WTC11 (cell line): ENCODE results near the gene ZNFX1.

GRCh38 chr20:49186425-49187119 lies 1.6 kb downstream of the STAU1 start:
- PRO-cap: no peak

DNA sequence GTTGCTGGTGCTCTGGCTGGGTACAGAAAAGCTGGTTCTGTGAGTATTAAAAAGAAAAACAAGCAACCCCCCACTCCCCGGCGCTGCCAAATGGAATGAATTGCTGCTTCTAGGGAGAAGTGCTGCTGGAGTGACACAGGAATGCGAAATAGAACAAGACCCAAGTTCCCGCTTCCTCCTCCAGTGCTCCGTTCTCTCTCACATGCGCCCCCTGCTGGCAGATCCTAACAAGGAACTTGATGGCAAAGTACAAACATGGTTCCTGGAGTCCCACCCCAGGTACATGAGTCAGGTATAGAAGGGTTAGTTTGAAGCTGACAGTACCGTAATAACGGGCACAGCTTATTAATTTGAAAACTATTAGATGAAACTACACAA lies 2.1 kb upstream of the DDX27 start:
- PRO-cap: no peak

GRCh38 chr20:49277837-49278535 lies at the start of gene ZNFX1:
TSS of gene ZNFX1 (minus strand) at chr20:49278057.
- PRO-cap: bidirectional peak, plus-strand start at chr20:49278158, minus-strand start at chr20:49278044; bidirectional peak, plus-strand start at chr20:49278661, minus-strand start at chr20:49278428

DNA sequence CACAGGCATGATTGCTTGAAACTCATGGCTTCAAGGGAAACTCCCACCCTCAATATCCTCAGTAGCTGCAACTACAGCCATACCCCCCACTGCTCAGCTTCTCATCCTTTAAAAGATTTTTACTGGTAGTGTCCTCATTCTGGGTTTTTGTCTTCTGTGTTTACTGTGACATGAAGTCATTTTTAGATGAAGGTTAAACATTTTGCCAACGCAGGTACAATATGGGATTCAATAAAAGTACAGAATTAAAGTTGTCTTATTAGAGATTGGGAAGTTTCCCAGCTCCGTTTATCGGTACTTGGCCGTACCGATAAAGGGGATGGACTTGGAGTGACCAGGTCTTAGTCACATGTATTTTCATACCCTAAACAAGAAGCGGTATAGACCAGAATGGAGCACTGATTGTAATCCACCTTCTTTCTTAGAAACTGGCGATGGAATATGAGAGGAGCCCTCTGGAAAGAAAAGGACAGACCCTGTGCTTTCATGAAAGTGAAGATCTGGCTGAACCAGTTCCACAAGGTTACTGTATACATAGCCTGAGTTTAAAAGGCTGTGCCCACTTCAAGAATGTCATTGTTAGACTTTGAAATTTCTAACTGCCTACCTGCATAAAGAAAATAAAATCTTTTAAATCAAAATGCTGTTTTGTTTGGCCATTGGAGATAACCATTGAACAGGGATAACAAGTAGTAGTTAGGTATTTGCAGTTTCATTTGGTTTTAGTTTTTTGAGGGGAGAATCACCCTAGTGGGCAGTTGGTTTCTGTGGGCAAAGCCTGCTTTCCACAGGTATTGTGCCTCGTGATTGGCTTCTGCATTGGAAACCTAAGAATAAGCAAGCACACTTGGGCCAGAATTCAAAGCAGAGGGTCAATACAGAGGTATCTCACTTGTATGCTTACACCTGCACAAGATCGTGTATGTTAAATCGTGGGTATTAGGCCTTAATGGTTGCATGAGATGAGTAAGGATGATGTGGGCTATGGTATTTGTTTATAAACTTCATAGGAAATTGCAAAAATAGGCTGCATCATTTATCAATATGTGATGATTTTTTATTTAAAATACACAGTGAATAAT lies 11.1 kb upstream of the ZNFX1 start:
- PRO-cap: no peak

- PRO-cap: no peak
Measured at GRCh38 chr20:49356494-49357084, 78.7 kb upstream of the ZNFX1 start.

- PRO-cap: no peak
Measured at GRCh38 chr20:49452195-49452642, 30.2 kb downstream of the KCNB1 start.

DNA sequence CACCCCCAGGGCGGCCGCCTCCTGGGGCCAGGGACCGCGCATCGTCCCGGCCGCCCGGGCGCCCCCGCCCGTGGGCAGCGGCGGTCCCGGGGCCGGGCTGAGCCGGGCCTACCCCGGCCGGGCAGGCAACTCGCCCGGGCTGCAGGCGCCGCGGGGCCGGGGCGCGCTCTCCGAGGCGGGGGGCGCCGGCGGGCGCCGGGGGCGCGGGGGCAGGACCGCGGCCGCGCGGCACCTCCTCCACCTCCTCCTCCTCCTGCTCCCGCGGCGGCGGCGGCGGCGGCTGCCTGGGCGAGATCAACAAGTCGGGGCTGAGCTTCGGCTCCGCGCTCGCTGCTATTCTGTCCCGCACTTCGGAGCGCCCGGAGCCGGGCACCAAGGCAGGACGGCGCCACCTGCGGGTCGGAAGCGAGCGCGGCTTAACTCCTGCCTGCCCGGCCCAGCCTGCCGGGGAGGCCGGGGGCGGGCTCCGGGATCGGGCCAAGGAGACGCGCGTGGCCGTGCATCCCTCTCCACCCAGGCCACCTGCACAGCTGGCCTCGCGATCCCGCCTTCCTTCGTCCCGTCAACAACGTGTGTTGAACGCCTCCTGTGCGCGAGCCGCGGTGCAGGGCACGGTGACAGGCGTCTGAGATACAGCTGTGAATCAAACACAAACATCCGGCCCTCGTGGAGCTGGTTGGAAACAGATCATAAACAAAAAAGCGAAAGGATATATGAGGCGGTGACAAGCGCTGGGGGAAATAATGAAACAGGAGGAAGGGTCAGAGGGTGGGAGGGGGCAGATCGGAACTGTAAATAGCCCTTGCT lies 1.7 kb upstream of the KCNB1 start:
- PRO-cap: no peak

DNA sequence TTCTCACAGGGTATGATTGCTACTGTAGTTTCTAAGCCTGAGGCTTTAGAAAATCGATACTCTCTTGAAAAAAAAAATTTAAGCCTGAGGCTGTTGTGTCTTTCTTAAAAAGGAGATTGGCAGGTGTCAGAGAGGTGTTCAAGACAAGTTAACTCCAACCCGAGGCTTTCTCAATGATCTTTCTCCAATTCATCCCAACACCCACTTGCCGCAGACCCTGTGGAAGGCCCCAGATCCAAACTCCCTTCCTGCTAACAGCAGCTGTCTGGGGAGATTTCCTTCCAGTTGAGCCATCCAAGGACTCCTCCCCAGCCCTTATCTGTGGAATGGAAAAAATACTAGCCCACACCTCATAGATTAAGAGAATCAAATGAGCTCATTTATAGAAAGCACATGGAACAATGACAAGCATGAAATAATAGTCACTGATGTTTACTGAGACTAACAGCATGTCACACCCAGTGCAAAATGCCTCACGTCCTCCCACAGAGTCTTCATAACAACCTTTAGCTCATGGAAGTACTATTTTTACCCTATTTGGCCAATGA lies 23.2 kb upstream of the PTGIS start:
- PRO-cap: no peak

GRCh38 chr20:49704953-49705898 lies 8.5 kb downstream of the B4GALT5 start:
- PRO-cap: no peak

GRCh38 chr20:49712506-49712851 lies 1.2 kb downstream of the B4GALT5 start:
- PRO-cap: no peak

GRCh38 chr20:49713062-49713816 lies 439 bp downstream of the B4GALT5 start:
- PRO-cap: bidirectional peak, plus-strand start at chr20:49713098, minus-strand start at chr20:49712963; bidirectional peak, plus-strand start at chr20:49713229, minus-strand start at chr20:49713254

DNA sequence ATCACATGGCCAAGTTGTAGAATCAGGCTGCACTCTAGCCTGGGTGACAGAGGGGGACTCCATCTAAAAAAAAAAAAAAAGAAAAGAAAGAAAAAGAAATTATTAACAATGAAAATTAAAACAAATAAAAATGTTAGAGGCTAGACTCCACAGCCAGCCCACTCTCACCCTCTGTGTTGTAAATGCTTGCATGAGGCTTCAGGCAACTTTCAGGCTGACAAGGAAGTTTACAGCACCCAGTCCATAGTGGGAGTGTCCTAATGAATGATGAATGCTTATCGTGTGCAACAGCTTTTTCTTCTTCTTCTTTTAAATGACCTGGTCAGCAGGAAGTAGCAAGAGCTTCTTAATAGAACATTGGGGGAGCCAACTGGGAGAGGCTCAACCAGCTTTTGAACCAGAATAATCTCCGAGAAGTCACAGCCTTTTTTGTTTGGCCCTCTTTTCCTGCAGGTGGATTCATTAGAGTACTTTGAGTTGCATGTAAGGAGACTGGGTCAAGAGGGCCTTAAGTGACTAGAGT lies 47.5 kb upstream of the SLC9A8 start:
- PRO-cap: no peak

GRCh38 chr20:49785614-49786246 lies 26.9 kb upstream of the SLC9A8 start:
- PRO-cap: no peak

GRCh38 chr20:49923485-49924004 lies 8.2 kb upstream of the SPATA2 start:
- PRO-cap: no peak

GRCh38 chr20:49978801-49979677 lies 3.7 kb upstream of the SNAI1 start:
- PRO-cap: unidirectional peak, minus-strand start at chr20:49979404; unidirectional peak, minus-strand start at chr20:49979454

GRCh38 chr20:49989020-49990201 lies 6.6 kb downstream of the SNAI1 start:
- PRO-cap: no peak

DNA sequence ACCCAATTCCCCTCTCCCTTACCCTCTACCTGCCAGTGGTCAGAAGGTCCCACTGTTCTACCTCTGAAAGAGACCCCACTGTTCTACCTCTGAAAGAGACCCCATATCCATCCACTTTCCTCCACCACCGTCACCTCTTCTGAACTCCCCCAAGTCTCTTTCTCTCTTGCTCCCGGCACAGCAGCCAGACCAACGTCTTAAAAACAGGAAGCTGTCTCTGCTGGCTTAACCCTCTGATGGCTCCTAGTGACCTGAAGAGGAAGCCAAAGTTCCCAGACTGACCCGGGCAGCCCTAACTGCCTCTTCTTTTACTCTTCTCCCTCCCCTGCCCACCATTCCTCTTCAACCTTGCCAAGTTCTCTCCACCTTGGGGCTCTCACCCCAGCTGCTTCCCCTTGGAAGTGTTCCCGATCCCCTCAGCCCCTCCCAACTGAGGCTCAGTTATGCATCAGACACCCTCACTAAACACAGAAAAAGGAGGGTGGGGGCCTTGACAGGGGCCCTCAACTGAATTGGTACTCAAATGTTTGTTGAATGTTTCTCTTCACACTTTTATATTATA lies 27.0 kb downstream of the UBE2V1 start:
- PRO-cap: no peak

DNA sequence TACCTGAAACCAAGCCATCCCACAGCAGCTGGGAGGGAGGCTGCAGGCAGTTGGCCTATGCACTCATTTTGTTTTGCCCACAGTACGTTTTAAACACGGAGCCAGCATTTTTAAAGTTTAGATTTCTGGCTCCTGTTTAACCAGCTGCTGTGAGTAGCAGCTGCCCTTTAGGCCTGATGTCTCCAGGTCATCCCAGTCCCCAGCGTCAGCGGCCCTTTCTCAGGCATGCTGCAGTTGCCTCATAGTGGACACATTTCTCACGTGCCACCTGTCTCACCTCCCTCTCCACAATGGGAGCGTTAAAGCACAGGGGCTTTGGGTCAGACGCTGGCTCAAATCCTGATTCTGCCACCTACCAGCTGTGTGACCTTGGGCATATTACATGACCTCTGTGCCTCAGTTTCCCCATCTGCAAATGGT lies 8.1 kb upstream of the UBE2V1 start:
- PRO-cap: no peak

DNA sequence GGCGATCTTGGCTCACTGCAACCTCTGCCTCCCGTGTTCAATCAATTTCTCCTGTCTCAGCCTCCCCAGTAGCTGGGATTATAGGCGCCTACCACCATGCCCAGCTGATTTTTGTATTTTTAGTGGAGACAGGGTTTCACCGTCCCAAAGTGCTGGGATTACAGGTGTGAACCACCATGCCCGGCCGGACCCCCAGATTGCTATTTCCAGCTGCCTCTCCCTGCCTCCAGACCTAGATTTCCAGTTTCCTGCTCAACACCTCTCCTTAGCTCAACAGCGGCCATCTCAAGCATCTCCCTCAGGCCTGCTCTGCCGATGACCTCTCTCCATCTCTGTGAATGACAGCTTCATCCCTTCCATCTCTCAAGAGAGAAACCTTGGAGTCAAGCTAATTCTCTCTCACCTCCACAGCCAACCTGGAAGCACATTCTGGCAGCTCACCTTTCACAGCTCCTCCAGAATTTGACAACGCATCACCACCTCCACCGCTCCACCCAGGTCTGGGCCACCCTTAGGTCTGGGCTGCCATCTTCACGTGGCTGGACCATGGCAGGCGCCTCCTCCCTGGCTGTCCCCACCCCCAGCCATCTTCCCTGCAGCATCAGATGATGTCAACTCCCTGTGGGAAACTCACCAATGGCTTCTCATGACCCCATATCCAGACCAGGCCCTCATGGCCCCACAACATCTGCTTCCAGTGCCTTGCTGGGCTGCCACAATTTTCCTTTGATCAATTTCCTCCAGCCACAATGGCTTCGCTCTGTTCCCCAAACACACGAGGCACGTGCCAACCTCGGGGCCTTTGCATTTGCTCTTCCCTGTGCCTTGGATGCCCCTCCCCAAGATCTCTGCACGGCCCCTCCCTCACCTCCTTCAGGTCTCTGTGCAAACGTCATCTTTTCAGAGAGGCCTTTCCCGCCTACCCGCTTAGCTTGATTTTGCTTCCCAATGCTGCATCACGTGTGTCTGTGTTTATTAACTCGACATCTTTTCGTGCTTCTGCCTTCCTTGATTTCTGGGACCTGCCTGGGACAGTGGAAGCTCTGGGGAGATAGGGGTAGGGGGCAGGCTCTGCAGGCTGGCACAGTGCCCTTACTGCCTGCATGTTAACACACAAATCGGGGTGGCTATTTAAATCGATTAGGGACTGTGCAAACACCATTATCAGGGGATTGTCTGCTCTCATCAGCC lies 13.4 kb downstream of the PEDS1 start:
- PRO-cap: no peak

DNA sequence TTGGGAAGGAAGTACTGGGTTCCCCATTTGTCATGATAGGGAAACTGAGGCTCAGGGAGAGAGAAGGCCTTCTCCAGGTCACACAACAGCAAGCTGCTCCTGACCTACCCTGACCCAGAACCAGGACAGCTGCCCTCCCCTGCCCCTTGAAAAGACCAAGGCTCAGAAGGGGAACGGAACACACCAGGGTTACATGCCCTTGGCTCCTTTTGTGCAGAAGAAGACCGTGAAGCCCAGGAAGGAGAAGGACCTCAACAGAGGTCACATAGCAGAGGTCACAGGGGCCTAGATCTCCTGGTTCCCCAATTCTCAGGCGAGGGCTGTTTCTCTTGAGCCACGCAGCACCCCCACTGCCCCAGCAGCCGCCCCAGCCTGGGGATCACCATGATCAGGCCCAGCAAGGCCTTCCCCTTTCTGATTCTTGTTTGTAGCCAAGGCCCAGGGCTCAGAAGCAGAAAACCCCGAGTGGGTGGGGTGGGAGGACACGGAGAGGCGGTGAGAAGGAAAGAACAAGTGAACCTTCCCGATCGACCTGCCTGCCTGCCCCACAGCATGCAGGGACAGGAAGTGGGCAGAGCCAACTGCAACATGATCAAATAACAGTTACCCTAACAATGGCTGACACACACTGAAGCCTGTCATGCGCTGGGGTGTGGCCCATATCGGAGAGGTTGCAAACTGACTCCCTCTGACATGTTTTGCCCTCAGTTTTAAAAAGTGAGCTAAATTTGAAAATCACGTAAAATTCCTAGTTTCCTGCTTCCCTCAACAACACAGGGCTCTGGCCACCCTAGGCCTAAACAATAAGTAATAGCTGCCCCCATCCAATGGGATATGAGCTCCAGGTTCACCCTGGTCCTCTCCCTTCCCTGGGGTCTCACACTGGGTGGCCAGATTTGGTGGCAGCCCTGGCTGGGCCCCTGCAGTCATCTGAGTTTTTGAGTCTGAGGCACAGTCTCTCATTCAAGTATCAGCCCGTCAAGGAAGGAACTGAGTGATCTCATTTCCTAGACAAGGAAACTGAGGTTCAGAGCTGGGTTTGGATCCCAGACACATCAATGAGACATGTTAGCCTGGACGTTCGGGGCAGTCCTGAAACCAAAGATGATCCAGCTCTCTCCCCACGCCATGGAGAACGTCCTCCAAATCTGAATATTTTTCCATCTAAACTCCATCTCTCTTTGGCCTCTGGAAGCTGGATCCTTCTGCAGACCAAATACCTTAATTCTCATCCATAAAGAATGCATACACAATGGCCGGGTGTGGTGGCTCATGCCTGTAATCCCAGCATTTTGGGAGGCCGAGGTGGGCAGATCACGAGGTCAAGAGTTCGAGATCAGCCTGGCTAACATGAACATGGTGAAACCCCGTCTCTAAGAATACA lies 6.5 kb downstream of the PEDS1 start:
- PRO-cap: no peak